Umbilical cord (tissue), 2 donors: ENCODE measurements around a stretch of chr11.

DNA sequence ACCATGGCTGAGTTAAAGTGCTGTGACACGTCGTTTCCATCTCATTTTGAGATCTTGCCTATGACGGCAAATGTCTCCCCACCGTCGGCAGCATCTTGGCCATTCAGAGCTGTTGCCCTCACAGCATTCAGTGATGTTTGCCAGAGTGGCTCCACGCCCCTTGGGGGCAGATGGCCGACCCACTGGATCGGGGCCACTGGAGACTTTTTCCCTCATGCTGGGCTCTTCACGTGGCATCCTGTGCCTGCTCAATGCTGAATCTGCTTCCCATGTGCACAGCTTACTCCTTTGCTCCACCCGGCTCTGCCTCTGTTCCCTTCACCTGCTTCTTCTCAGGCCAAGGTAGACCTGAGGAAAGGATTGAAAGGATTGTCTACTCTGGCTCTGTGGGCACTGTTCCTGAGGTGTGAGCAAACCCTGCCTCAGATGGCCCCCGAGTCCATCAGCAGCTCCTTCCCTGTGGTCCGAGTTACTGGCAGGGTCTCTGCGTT, 314.9 kb downstream of the KIRREL3 start:
- RAMPAGE, long total RNA = no peak

- RAMPAGE, long total RNA = no peak
These were observed 781.7 kb upstream of the KIRREL3 start for GRCh38 chr11:127781980-127783007.

DNA sequence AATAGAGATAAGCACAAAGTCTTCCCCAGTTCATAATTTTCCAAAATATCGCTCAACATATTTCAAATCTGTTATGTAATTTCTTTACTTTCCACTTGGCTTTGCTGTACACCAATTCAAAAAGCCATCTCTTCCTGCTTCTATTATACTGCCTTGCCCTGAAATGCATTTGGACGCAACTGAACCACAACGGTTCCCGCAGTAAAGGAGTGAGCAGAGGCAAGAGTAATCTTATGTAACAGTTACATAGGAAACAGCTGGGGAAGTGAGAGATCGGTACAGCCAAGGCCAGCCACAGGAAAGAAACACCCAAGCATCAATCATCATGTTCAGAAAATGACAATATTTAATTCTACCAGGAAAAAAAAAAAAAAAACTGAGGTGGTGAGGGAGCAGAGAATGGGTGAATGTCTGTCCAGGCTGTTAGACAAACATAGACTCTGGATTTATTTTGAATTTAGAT, 392.2 kb downstream of the ETS1 start:
- RAMPAGE, long total RNA = no peak

DNA sequence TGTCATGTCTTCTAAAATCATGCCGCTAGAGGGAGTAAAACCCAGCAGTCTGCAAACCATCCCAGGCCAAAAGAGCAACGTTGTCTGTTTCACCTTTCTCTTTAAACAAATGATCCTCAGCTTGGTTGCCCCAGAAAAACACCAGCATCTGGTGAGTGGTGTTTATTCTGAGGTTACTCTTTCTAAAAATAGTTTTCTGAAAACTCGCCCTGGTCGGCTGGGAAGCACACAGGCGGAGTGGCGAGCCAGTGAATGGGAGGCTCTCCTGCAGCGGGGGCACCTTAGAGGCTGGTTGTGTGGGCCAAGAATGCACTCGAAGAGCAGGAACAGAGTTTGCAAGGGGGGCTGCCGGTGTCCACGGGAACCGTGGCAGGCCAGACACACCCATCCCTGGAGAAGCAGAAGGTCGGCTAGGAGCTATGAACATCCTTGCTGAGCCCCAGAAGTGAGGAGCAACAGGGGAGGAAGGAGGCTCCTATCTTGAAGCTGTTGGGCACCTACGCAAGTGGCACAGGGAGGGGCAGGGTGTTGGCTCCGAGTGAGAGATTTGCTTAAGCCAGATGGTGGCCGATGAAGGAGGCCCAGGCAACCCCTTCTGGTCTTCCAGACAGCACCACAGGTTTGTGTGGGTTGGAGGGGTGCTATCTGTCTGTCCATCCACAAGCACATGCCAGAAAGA, 297.0 kb downstream of the ETS1 start:
- RAMPAGE, long total RNA = no peak

GRCh38 chr11:128304667-128305452, 282.5 kb downstream of the ETS1 start:
- RAMPAGE, long total RNA = no peak

GRCh38 chr11:128328740-128329721, 258.3 kb downstream of the ETS1 start:
- RAMPAGE, long total RNA = no peak

- RAMPAGE, long total RNA = no peak
These were observed 241.9 kb downstream of the ETS1 start for GRCh38 chr11:128345310-128345944.

GRCh38 chr11:128415466-128415998, 171.8 kb downstream of the ETS1 start:
- RAMPAGE, long total RNA = no peak

GRCh38 chr11:128422414-128423147, 164.8 kb downstream of the ETS1 start:
- RAMPAGE, long total RNA = no peak

GRCh38 chr11:128462765-128463888, 124.2 kb downstream of the ETS1 start:
- RAMPAGE, long total RNA = no peak

GRCh38 chr11:128479729-128480587, 107.4 kb downstream of the ETS1 start:
- RAMPAGE, long total RNA = no peak

DNA sequence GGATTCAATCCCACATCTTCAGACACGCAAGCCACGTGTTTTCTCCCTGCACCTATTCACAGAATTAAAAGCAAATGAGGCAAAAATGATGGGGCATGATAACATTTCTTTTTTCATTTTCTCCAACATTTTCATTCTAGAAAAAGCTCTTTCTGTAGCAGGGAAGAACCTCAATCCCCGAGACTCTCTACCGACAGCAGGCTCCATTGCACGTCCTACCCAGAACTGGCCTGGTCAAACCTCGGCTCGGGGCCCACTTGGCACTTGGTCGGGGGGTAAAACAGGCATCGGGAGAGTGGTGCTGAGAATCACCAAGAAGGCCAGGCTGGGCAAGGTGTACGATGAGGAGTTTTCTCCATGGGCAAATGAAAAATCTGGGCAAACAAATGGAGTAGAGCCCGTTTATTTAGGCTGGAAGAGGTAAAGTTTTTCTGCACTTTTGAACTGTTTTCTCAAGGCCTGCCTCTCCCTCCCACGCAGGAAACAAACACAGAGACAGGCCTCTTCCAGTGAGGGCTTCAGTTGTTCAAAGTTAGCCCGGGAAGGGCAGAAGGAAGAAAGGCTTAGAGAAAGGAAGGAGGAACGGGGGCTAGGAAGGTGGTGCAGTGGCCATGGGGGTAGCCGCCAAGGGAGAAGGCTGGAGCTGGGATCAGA, 87.7 kb downstream of the ETS1 start:
- RAMPAGE, long total RNA = no peak

DNA sequence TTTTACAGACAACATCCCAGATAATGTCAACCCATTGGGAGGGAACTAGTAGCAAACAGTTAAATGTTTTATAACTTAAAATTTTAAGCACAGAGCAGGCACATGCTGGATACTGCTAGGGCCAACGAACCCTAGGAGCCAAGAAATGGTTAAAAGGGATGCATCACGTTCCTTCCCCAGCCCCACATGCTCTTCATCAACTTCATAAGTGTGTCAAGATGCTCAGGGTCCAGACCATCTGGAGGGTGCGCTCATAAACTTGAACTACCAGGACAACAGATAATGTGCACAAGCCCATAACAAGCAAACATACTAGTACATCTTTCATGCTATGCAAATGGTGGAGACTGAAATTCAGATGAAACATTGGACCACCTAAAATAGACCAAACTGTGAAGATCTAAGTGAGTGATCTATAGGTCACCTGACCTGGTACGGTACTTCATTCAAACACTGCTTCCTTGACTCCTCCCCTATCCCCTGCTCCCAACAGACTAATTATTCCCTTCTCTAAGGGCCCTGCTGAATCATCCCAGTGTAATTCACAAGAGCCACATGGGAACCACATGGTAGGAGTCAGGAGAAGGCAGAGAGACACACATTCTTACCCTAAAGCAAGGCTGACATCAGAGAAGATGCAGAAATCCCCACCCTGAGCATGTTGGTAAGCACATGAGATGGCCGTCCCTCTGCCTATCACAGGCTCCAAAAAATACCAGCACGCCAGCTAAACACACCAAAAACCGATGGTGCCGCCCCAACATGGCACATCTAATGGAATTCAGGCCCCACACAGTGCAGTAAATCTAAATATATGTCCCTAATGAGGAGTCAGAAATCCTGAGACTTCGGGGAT, 83.9 kb downstream of the ETS1 start:
- RAMPAGE, long total RNA = no peak

GRCh38 chr11:128506899-128507931, 80.1 kb downstream of the ETS1 start:
- RAMPAGE, long total RNA = no peak

GRCh38 chr11:128517510-128518290, 69.7 kb downstream of the ETS1 start:
- RAMPAGE, long total RNA = no peak

- RAMPAGE, long total RNA = no peak
These were observed 63.7 kb downstream of the ETS1 start for GRCh38 chr11:128523498-128524157.

DNA sequence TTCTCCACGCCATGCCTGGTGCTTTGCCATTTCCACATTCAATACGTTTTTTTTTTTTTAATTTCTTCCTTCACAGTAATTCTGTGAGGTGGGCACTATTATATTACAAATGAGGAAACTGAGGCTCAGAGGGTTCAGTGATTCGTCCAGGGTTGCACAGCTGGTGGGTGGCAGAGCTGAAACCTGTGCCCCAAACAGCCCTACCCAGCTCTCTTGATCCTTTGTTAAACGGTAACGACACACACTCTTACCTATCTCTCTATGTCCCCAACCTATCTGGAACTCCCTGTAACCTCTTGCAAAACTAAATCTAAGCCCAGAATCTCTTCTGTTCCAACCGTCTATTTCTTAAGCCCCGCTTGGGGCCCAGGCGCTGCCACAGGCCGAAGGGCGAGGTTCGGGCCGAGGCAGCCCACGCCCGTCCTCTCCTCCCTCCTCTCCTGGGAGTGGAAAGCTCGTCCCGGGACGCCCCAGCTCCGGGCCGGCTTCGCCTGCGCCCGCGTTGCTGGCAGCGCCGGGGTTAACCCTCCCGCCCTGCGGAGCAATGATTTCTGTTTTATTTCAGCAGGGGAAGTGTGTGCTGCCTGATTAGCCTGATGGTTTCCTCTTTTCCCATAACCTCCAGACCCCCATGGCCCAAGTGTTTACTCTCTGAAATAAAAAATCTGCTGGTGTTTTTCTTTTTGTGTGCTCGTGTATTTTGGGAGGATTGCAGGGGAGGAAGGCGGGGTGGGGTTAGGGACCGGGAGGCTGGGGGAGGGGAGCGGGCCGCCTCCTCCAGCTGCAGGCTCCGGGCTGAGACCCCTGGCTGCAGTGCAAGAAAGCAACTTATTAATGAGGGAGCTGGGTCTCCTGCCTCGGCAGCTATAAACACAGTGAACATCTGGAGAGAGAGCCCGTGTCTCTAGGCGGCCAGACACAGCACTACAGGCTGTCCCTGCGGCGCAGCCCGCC, 38.8 kb downstream of the ETS1 start:
- RAMPAGE, long total RNA = no peak

GRCh38 chr11:128565060-128565392, 22.3 kb downstream of the ETS1 start:
- RAMPAGE, long total RNA = no peak

DNA sequence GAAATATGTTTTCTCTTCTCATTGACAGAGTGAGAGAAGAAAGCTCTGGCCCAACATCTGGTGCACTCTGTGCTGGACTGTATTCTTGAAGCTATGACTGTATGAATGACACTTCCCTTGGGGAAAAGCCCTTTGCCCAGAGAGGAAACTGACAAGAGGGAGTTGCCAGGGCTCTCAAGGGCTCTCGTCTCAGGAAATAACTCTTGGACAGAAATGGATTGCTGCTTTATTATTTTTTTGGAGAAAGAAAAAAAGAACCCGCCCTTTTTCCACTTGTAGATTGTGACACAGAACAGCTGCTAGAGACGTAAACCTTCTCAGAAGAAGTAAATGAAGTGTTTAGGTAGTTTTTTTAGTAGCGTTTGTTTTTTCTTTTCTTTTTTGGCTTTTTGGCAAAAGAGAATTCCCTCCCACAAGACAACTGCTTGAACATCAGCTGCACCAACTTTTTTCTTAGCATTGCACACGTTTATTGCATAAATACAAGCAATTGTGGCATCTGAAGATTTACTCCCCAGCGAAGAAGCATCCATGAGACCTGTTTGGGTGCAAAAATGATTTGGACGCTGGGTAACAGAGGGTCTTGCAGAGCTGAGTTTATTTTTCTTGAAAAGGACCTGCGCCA, 11.3 kb downstream of the ETS1 start:
- RAMPAGE, long total RNA = no peak

- RAMPAGE, long total RNA = no peak
These were observed 6.7 kb downstream of the ETS1 start for GRCh38 chr11:128580585-128581064.